ENCODE measurements around a stretch of chr10.

DNA sequence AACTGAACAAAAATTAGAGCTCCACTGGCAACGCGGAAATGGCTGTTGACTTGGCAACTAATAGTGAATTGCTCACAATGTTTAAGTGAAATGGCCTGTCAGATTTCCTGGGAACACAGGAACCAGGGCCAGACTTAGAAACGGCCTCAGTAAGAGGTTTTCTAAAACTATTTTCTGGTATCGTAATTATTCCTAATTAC, 87.2 kb downstream of the ADK start:
- RAMPAGE, long total RNA: no peak
- RRBS: no CpG with 5 or more reads among the region's 4 CpGs

DNA sequence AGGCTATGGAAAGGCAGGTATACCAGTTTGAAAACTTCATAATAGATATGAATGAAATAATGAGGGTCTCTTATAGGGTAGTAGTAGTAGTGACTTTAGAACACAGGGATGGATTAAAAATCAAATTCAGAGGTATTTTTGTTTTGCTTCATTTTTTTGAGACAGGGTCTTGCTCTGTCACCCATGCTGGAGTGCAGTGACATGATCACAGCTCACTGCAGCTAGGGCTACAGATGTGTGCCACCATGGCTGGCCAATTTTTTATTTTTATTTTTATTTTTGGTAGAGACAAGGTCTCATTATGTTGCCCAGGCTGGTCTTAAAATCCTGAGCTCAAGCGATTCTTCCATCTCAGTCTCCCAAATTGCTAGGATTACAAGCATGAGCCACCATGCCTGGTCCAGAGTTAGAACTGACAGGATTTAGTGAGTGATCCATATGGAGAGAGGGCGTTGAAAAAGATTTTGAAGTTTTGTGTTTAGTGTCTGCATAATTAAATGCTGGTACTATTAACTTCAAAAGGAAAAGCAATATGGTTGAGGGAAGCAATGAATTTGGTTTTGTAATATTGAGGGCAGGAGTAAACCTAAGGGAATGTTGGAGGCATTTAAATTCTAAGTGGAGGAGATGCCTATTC, 99.7 kb downstream of the ADK start:
- RAMPAGE, long total RNA: no peak
- RRBS: no CpG with 5 or more reads among the region's 2 CpGs

- RAMPAGE, long total RNA: no peak
- RRBS: no CpG with 5 or more reads among the region's 1 CpG
These were observed 239.0 kb upstream of the KAT6B start for GRCh38 chr10:74587465-74587792.

DNA sequence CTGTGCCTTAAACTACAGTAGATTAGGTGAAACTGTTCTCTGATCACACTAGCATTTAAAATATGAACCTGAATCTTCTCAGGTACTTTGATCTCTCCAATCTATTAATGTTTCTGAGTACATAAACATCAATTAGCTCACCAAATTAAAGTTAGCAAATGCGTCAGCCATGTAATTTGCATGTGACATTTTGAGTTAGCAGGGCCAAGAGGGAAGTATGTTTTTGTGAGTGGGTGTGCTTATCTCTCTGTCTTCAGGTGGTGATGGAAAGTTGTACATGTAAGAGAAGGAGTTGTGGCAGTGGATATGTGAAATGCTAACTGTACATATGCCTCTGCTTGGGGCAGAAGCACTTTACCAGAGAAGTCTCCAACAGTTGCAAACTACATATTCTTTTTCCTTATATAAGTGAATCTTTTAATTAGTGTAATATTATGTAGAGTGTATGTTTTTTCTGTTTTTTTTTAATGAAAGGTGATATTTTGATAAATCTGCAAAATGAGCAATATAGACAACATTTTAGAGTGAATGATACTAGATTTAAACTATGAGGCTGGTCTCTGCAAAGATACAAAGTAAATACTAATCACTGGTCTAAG, 27.7 kb downstream of the KAT6B start:
- RAMPAGE, long total RNA: no peak
- RRBS: no CpG with 5 or more reads among the region's 1 CpG

DNA sequence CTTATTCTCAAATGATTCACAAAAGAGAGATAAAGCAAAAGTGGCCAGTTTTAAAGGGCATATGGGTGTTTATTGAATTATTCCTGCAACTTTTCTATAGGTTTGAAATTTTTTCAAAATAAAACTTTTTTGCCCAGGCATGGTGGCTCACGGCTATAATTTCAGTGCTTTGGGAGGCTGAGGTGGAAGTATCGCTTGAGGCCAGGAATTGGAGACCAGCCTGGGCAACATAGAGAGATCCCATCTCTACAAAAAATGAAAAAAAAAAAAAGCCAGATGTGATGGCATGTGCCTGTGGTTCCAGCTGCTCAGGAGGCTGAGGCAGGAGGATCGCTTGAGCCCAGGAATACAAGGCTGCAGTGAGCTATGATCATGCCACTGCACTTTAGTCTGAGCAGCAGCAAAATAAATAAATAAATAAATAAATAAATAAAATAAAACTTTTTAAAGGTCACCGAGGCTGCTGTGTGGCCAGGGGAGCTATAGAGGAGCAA, 46.7 kb downstream of the KAT6B start:
- RAMPAGE, long total RNA: no peak
- RRBS: no CpG with 5 or more reads among the region's 4 CpGs

GRCh38 chr10:74922749-74923722, 96.6 kb downstream of the KAT6B start:
- RAMPAGE, long total RNA: no peak
- RRBS: no CpG with 5 or more reads among the region's 3 CpGs

DNA sequence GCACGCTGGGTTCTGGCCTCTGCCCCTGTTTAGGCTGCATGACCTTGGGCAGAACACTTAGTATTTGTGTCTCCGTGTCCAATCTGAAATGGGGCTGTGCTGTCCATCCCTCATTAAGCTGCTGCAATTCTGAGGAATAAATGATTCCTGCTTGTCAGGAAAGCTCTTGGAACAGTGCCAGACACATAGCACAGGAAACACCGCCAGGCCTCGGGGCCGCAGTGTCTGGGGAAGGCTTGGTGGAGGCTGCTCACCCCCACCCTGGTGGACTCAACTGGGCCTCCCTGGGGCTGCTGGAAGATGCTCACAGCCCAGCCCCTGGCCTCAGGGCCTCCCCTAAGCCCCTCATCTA, 2.3 kb downstream of the DUSP29 start:
- RAMPAGE, long total RNA: no peak
- RRBS: no CpG with 5 or more reads among the region's 5 CpGs

- RAMPAGE, long total RNA: no peak
- RRBS: no CpG with 5 or more reads among the region's 12 CpGs
These were observed 38.9 kb downstream of the SAMD8 start for GRCh38 chr10:75150150-75151040.

- RAMPAGE, long total RNA: no peak
- RRBS: no CpG with 5 or more reads among the region's 6 CpGs
These were observed 44.7 kb downstream of the SAMD8 start for GRCh38 chr10:75156058-75156742.

DNA sequence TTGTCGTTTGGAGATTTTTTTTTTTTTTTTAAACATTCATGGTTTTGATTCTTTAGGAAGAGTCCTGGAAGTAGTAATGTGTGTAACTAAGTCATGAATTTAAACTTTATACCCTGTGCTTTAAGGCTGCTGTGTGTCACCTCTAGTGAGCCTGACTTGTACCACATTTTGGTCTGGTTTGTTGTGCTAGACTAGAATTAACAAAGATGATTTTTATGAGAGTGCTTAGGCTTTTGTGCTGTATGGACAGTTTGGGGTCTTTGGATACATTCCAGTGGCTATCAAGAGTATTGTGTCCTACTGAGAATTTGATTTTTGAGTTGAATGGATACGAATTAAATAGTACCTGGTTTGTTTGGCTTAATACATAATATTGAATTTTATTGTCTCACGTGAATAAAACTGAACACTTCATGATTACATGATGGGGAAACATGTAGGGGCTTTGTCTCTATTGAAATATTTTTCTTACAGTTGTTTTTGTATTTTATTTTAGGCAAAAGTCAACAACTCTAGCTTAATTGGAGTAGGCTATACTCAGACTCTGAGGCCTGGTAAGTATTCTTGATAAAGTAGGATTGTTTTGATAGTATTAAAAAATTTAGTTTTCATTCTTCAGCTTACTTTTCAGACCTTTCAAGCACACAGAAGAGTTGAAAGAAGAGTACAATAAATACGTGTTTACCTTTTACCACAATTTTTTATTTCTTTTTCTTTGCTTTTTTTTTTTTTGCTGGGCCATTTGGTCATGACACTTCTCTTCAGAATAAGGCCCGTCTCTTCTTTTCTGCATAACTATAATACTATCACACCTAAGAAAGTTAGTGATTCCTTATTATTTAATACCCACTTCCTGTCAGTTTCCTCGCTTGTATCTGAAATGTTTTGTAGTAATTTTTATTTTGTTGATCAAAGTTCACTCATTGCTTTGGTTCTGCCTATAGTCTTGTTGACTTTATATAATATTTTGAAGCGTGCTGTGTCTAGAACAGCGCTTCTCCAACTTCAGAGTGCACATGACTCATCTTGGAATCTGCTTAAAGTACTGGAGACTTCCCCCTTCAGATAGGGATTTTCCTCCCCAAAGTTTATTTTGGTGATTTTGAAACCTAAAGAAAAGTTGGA, 6.2 kb downstream of the COMTD1 start:
- RAMPAGE, long total RNA: no peak
- RRBS: no CpG with 5 or more reads among the region's 8 CpGs

GRCh38 chr10:75230997-75231908, 4.5 kb downstream of the COMTD1 start:
- RAMPAGE, long total RNA: no peak
- RRBS: no CpG with 5 or more reads among the region's 5 CpGs

DNA sequence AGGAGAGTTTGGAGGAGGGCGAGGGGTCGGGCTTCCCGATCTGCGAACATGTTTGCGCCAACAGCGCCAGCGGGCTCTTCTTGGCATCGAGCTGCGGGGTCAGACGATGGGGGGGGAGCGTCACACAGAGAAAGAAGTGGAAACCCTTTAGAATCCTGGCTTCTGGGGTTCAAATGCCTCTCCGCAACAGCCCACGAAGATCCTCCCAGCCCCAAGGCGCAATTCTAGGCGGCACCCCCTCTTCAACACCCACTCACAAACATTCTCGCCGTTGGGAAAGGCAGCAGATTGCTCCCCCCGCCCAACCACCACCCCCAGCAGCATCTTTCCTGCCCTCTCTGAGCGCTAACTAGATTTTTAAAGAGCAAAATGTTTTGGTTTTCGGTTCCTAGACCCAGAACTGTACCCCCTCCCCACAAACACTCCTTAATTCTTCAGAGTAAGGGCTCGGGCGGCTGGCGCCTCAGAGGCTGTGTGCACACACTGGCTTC, 1.2 kb downstream of the ZNF503 start:
- RAMPAGE, long total RNA: no peak
- RRBS: no CpG with 5 or more reads among the region's 23 CpGs

GRCh38 chr10:75404753-75405905, 3.6 kb upstream of the ZNF503 start:
- RAMPAGE, long total RNA: no peak
- RRBS: 2% methylated on average over 10 of the region's 82 CpGs

GRCh38 chr10:75470571-75471308, 39.3 kb downstream of the LRMDA start:
- RAMPAGE, long total RNA: no peak
- RRBS: no CpG with 5 or more reads among the region's 9 CpGs

DNA sequence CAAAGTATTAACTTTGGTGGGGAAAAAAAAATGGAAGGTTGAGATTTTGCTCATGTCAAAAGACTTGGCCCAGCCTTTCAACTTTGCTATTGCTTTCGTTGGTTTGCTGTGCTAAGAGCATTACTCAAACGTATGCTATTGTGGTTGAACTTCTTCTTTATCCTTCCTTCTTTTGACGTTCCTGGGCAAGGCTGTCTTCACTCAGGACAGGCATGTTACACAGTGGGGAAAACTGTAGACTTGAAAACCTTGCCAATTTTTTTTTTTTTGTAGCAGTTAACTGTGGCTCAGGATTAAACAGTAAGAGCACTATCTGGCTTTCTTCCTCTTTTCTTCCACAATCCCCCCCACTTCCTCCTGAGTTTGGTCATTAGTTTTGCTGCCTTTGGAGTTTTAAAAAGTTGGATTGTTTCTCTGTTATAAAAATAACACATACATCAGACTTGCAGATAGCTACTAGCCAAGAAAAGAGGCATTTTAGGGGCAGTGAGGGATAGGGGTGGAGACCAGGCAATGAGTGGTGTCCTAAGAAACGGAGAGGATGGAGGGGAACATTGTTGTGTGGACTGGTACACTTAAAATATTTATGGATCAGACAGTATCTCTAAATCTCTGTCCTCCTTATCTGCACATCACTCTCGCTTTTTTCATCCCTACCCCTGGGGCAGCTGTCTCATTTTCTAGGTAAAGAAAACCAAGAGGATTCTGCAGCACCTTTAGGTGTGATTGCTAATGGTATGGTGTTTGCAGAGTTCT, 181.6 kb downstream of the LRMDA start:
- RAMPAGE, long total RNA: no peak
- RRBS: no CpG with 5 or more reads among the region's 5 CpGs

DNA sequence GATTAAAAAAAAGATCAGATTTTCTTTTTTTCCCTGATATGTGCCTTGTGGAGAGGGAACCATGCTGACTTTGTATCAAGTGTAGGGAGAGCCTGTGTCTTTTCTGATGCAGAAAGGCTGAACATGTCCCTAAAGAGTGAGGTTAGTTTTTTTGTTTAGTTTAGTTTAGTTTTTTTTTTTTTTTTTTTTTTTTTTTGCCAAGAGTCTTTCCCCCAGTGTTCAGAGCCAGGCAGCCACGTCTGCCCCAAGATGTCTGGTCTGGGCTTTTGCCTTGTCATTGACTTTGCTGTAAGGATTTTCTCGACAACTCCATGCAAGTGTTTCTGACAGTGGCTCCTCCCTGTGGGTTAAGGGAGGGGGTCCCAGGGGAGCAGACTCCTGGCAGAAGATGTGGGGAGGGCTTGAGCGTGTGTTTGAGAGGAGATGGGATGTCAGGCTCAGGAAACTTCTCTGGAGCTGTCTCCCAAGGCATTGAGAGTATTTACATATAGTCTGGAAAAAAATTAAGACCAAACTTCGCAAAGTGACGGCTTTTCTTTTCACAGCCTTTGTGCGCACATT, 201.3 kb downstream of the LRMDA start:
- RAMPAGE, long total RNA: no peak
- RRBS: no CpG with 5 or more reads among the region's 6 CpGs

DNA sequence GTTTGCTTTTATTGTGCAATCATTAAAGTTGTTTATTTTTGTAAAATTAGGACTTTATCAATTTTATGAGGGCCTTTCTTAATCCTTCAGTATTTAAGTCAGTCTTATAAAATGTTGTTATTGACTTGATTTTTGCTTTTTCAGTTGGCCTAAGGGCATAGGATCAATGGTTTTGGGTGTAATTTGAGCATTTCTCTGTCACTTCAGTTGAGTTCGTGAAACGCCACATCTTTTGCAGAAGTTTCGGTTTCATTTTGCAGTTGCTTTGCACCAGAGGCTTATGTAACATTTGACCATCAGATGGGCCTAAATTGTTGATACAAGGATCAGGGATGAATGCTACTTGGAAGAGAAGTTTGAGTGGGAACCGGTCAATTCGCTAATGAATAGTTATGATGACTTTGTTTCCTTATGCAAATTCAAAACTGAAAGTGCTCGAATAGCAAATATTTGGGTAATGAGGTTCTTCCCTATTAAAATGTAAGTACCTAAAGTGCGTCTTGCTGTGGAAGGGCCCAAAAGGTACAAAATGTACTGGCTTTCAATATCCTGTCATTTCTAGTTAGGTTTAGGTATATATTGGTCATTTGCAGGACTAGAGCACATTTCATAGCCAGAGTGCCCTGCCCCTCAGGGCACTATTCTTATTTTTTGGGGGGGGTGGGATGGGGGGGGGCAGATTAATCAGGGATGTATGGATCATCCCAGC, 340.9 kb downstream of the LRMDA start:
- RAMPAGE, long total RNA: no peak
- RRBS: no CpG with 5 or more reads among the region's 7 CpGs

DNA sequence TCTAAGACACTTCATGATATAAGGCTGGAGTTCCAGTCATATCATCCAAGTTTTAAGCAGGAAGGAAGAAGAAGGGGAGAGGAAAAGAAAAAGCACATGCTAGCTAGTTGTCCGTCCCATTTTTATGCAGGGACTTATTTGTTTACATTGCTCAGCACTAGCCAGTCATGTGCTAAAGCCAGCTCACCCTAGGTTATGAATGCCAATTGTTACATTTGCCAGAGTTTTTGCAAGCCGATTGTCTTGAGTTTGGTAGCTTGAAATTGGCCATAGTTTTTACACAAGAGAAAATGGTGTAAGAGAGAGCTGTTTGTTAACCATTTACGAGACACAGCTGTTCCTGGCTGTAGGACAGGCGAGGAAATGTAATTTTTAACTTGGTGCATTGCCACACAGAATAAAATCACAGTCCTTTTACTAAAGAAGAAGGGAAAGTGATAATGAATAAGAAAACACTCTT, 357.0 kb downstream of the LRMDA start:
- RAMPAGE, long total RNA: no peak
- RRBS: no CpG with 5 or more reads among the region's 4 CpGs

DNA sequence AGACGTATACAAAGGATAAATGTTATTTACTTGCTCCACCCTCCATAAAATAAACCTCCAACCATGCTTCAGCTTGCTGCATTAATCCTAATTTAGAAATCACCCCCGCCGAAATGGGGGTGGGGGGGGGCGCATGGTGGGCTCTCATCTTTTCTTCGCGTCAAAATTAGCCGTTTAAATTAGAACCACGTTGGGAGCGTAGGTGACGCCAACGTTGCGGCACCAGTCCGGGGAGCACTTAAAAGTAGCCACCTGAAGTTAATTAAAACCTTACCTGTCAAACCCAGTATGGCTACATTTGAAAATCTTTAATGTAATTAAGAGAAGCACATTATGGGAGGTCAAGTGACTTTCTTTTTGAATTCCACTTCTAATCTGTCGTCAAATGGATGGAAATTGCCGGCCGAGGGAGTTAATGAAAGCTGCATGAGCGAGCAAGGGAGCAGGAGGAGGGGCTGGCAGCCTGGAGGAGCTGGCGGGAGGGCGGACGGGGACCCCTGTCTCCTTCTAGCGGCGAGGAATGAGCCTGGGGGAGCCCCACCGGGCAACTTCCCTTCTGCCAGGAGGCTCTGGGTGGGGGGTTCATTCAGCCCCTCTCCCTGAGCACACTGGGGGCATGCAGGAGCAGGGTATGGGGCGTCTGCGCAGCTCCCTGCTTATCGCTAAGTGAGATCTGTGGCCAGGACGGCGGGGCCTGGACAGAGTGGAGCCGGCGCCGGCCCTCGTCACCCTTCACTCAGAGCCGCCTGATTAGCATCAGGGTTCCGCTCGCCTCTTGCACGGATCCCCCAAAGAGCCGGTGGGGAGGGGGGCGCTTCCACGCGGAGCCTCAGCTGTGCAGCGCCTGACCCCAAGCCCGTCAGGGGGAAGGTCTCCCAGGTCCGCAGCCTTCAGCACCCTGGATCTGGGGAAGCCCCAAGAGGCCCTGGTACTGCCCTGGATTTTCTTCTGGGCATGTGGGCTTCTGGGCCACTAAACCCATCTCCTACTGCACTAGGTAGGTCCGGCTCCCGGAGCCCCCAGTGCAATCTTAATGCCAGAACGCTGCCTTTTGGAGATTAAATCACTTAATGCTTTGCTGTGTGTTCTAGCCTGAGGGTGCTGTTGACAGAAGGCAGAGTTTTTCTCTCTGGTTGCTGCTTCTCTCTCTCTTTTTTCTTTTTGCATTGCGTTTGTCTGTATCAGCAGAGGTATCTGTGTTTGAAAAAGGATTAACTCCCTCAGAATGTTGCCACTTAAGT, 680.7 kb downstream of the LRMDA start:
- RAMPAGE, long total RNA: no peak
- RRBS: 23% methylated on average over 7 of the region's 47 CpGs

DNA sequence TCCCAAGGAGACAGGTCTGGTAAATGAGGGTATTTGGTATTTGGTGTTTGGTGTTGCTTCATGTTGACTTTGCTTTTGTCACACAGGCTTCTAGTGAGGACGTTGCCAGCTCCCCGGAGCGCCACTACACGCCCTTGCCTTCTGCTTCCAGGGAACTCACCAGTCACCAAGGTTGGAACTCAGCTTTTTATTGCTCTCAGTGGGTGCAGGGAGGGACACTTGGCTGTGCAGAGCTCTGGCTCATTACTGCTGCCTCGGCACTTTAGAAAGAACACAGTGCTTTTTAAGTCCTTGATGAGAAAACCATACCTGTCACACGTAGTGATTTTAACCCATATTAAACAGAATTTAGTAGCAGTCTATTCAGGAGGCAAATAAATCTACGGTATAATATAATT, 892.9 kb downstream of the LRMDA start:
- RAMPAGE, long total RNA: no peak
- RRBS: no CpG with 5 or more reads among the region's 7 CpGs